ENCODE measurements around the genes ZNF77 and SMIM24.

DNA sequence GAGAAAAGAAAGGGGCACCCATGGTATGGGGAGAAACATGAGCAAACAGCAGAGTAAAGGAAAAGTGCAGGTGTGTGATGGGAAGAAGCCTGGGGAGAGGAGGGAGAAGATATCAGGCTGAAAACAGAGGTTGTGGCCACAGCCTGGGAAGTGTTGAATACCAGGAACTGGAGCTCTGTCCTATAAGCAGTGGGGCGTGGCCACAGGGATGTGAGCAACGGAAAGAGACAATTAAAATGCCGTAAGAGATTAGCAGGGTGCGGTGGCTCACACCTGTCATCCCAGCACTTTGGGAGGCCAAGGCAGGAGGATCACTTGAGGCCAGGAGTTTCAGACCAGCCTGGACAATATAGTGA lies 24.1 kb downstream of the TIMM13 start:
- PRO-cap = no peak

- PRO-cap = no peak
Measured at GRCh38 chr19:2416599-2417059, 10.8 kb downstream of the TIMM13 start.

- PRO-cap = no peak
Measured at GRCh38 chr19:2425046-2425841, 2.1 kb downstream of the TIMM13 start.

GRCh38 chr19:2474443-2475113 lies 1.3 kb upstream of the GADD45B start:
- PRO-cap = bidirectional peak, plus-strand start at chr19:2474912, minus-strand start at chr19:2474649

- PRO-cap = no peak
Measured at GRCh38 chr19:2481442-2481879, 5.5 kb downstream of the GADD45B start.

DNA sequence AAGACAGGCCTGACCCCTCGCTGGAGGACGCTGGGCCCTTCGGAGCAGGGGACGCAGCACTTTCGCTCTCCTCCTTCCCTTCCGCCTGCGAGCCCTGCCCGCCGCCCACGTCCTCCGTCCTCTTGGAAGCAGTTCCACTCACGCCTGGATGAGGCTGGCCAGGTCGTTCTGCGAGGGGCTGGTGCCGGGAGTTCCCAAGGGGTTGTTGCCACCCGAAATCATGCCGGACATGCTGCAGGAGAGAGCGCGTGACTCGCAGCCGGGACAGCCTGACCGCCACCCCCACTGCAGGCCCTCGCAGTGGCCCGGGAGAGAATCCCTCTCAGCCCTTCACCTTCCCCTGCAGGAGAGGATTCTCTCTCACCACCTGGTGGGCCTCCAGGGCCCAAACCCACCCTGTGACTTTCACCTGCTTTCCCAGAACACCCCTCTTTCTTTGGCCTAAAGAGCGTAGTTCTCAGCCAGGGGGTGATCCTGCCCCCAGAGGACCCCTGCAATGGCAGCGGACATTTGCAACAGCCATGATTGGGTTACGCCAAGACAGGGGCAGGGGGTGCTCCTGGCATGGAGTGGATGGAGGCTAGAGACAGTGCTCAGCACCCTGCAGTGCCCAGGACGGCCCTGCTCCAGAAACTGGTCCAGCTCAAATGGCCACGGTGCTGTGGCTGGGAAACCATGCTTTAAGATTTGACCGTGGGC lies 17.9 kb upstream of the SLC39A3 start:
- PRO-cap = no peak

DNA sequence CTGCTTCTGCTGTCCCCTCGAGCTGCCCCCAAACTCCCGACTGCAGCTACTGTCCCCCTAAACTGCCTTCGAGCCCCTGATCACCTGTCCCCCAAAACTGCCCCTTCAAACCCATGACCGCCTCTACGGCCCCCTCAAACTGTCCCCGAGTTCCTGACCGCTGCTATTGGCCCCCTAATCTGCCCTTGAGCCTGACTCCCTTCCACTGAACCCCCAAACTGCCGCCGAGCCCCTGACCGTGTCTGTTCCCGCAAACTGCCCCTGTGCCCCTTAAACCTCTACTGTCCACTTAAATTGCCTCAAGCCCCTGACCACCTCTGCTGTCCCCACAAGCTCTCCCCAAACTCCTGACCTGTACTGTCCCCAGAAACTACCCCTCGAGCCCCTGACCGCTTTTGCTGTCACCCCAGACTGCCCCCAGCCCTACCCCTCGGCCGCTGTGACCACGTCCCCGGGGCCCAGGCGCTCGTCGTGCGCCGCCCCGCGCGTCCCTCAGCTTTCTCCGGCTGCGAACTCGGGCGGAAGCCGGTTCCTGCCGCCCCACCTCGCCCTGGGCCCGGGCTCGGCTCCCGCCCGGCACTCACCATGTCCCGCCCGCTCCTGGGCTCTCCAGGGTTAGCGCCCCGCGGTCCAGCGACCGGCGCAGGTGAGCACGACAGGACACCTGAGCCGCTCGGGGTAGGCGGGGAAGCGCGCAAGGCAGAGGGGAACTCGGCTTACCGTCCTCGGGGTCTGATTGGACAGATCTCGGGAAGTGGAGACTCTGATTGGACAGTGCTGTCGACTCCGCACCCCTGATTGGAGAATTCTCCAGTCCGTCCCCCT lies at the start of gene ZNF77:
TSS of gene ZNF77 (minus strand) at position 718 of the 825 bp plus-strand sequence.
- PRO-cap = unidirectional peak, minus-strand start at position 504 of the sequence; bidirectional peak, plus-strand start outside the sequence, minus-strand start at position 666 of the sequence

DNA sequence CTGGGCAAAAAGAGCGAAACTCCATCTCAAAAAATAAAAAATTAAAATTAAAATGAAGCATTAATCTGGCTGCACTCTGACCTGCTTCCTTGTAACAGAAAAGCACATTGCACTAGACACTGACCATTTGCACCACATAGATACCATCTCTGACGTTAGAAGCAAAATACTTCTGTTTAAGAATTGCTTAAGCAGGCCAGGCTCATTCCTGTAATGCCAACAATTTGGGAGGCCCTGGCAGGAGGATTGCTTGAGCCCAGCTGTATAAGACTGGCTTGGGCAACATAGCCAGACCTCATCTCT lies 7.3 kb upstream of the TLE6 start:
- PRO-cap = no peak

DNA sequence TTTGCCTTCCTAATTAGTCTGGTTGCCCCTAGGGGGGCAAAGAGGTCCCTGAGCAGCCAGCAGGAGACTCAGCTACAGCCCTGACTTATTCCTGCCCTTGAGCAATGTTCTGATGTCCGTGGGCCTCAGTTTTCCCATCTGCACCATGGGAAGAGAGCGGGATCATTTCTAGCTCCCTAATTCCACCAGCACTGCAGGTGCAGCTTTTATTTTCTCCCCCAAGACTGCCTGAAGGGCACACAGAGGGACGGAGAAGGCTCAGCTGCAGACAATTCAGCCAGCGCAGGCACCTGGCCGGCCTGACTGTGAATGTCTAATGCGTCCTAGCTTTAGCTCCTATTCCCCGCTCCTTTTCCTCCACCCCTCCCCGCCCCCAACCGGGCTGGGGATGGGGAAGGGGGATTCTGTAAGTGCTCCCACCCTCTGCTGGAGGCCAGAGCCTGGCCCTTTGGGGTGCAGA lies 16.2 kb downstream of the TLE5 start:
- PRO-cap = no peak

- PRO-cap = no peak
Measured at GRCh38 chr19:3055580-3056284, 6.6 kb downstream of the TLE5 start.

DNA sequence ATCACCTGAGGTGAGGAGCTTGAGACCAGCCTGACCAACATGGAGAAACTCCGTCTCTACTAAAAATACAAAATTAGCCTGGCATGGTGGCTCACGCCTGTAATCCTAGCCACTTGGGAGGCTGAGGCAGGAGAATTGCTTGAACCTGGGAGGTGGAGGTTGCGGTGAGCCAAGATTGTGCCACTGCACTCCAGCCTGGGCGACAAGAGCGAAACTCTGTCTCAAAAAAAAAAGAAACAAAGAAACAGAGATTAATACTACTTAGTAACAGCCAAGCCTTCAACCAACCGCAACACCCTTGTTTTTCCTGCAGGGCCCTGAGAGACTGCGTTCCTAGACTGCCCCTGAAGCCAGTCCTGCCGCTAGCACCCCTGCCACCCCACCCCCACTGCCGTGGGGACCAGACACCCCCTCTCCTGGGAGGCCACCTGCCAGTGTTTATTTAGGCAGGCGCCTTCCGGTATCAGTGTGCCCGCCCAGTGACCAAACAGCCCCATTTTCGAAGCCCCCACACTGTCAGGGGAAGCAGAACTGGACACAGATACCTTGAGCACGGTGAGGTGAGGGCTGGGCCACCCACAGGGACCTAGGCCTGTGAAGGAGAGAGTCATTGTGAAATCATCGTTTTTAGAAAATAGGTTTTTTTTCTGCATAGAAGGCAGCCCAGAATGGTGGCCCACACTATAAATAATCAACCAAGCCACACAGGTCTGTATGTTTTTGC lies 3.3 kb upstream of the TLE5 start:
- PRO-cap = bidirectional peak, plus-strand start at position 264 of the sequence, minus-strand start at position 218 of the sequence

DNA sequence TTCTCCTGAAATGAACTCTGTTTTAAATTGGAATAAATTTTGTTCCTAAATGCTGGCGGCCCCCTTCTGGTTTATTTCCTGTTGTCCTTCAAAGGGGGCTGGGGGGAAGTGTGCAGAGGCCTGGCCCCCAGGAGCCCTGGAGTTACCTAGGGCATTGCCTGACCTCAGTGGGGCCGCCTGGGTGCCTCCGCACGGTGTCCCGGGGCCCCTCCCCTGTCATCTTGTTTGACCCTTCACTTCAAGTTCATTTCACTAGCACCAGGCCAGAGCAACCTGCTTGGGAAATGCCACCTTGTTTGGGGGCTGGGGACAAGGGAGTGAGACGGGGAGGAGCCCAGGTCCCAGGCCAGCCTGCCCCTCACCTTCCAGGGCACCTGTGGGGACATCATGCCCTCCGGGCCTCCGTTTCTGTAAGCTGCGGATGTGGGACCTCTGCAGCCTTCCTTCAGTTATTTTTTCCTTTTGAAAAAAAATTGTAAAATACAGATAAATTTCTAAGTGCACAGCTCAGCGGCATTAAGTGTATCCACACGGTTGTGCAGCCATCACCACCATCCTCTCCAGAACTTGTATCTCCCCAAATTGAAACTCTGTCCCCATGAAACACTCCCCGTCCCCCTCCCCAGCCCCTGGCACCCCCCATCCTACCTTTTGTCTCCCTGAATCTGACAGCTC lies 11.7 kb upstream of the GNA15 start:
- PRO-cap = no peak

- PRO-cap = no peak
Measured at GRCh38 chr19:3136695-3137145, 887 bp downstream of the GNA15 start.

DNA sequence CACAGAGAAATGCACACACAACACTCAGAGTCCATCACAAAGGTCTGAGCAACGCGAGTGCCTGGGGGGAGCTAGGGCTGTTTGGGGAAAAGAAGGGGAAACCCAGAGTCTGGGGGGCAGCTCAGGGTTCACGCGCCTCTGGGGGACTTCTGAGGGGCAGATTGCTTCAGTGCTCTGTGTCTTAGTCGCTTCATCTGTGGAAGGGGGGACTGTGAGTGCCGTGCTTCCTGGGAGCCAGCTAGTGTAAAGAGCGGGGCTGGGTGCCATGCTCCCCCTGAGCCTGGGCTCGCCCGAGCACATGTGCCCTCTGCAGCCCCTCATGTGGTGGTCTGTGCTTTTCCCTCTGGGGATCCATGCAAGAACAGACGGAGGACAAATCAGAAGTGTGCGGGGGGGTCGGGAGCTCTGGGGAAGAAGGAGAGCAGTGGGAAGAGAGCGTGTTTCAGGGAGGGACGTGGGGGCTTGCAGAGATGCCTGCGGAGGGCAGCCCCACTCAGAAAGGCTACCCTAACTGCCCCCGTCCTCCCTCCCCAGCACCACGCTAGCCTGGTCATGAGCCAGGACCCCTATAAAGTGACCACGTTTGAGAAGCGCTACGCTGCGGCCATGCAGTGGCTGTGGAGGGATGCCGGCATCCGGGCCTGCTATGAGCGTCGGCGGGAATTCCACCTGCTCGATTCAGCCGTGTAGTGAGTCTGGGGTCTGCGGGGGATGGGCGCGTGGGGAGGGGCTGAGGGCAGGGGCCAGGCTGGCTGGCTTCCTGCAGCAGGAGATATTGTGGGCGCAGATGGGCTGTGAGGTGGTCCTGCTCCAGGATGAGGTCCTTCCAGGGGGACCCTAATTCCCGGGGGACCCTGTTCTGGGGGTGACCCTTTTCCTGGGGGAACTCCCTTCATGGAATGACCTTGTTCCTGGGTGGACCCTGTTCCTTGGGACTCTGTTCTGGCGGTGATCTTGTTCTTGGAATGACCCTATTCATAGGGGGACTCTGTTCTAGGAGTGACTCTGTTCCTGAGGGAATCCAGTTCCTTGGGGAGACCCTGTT lies 14.1 kb downstream of the GNA15 start:
- PRO-cap = no peak

DNA sequence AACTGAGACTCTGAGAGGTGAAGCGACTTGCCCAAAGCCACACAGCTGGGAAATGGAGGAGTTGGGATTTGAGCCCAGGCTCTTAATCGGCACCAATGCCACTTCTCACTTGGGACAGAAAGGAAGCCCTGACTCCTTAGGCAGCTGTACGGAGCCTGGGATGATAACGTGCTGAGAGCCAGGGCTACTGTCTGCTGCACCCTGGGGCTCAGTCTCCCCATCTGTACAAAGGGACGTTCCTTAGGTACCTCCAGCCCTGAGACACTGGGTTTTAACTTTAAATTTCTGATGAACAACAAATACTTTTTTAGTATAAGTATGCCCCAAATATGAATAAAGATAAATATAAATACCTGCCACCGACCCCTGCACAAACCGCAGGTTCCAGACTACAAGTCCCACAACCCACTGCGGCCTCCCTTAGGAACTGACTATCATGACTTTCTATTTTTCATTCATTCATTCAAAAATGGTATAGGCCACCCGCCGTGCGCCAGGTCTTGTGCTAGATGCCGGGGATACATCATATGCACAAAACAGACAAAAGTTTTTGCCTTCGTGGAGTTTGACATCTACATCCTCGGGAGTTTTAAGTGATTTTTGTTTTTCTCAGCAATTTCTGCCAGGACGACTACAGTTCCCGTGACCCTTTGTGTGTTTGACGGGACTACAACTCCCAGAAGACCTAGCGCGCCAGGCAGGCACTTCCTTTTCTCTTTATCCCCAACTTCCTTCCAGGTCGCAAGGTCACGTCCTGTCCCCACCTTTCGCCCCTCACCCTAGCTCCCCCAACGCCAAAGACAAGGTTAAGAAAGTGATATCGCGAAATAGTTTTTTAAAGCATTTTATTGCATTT lies 644 bp upstream of the NCLN start:
- PRO-cap = no peak

- PRO-cap = no peak
Measured at GRCh38 chr19:3333465-3334095, 32.8 kb upstream of the NFIC start.

DNA sequence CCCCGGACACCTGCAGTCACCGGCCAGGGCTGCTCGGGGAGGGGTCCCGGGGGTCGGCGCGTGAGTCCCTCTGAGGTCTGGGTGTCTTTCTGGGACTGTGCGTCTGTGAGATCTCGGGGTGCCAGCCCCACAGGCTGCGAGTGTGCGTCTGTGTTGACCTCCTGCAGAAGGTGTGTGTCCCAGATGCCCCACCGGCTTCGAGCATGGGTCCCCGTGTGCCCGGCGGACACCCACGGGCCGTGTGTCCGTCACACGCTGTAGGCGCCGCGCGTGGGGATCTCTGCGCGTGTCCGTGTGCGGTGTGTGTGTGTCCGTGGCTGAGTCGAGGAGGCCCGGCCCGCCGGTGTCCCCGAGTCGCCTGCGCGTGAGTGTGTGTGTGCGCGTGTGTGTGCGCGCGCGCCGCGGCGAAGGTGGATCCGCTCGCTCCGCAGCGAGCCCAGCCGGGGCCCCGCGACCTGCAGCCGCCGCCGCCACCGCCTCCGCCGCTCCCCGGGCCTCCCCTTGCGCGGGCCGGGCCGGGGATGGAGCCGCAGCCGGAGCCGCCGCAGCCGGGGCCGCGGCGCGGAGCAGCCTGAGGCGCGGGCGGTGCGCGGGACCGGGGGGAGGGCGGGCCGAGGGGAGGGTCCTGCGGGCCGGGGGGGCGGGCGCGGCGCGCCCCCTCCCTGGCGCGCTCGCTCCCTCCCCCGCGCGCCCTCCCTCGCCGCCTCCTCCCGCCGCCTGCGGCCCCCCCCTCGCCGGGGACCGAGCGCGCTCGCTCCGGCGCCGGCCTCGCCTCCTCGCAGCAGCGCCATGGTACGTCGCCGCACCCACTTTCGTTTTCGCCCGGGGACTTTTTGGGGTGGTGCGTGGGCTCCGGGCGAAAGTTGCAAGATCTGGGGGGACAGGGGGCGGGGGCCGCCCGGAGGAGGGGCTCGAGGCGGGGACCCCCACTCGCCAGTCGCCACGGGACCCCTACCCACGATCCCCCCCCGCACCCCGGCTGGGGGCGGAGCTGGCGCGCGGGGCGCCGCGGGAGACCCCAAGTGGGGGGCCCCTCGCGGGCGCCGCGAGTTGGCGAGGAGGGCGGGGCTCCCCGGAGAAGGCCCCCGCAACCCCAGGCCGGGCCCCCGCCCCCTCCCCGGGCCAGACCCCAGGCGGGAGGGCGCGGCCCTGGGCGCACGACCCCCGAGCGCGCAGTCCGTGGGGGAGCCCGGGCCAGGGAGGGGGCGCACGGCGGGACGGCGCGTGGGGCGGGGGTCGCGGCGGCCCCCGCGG lies 7.1 kb upstream of the NFIC start:
- PRO-cap = bidirectional peak, plus-strand start at position 415 of the sequence, minus-strand start at position 370 of the sequence; bidirectional peak, plus-strand start at position 809 of the sequence, minus-strand start at position 523 of the sequence

DNA sequence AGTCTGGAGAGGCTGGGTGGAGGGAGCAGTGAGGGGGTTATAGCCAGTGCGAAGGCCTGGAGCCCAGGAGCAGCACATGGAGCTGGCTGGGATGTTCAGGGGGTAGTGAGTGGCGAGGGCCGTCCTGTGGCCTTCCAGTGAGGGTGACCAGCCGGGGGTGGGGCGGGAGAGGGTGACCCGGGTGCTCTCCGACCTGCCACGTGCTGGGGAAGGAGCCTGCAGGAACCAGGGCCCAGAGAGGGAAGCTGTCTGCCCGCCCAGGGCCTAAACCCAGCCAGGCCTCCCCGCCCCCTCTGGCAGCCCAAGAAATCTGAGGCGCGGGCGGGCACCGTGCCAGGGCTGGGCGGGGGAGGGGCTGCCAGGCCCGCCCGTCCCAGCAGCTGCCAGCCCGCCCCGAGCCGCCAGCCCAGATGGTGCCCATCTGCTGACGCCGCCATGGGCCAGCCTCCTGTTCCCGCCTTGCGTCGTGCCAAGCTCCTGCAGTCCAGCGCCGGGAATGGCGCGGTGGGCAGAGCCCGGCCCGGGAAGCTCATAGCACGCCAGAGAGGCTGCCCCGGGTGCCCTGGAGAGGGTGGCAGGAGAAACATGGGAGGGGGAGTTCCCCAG lies 21.4 kb downstream of the NFIC start:
- PRO-cap = no peak

- PRO-cap = no peak
Measured at GRCh38 chr19:3480368-3481305, at the start of gene SMIM24. TSS of gene SMIM24 (minus strand) at chr19:3480525.

GRCh38 chr19:3550861-3551335 lies 6.5 kb downstream of the MFSD12 start:
- PRO-cap = no peak